GM12891 (cell line): ENCODE measurements around a stretch of chr1.

DNA sequence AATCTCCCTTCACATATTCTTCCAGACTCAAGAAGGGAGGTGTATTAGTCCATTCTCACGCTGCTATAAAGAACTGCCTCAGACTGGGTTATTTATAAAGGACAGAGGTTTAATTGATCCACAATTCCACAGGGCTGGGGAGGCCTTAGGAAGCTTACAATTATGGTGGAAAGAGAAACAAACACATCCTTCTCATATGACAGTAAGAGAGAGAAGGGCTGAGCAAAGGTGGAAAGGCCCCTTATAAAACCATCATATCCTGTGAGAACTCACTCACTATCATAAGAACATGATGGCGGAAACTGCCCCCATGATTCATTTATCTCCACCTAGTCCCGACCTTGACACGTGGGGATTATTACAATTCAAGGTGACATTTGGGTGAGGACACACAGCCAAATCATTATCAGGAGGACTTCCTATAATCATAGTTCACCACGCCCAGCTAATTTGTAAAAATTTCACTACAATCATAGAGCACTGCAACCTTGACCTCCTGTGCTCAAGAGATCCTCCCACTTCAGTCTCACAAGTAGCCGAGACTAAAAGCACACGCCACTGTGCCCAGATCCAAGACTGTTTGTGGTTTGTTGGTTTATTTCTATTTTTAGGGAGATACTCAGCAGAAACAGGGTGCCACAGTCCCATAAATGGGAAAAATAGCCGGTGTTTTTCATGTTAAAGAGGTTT is 164.9 kb downstream of the RERE start:
- RRBS = no CpG with 5 or more reads among the region's 8 CpGs

DNA sequence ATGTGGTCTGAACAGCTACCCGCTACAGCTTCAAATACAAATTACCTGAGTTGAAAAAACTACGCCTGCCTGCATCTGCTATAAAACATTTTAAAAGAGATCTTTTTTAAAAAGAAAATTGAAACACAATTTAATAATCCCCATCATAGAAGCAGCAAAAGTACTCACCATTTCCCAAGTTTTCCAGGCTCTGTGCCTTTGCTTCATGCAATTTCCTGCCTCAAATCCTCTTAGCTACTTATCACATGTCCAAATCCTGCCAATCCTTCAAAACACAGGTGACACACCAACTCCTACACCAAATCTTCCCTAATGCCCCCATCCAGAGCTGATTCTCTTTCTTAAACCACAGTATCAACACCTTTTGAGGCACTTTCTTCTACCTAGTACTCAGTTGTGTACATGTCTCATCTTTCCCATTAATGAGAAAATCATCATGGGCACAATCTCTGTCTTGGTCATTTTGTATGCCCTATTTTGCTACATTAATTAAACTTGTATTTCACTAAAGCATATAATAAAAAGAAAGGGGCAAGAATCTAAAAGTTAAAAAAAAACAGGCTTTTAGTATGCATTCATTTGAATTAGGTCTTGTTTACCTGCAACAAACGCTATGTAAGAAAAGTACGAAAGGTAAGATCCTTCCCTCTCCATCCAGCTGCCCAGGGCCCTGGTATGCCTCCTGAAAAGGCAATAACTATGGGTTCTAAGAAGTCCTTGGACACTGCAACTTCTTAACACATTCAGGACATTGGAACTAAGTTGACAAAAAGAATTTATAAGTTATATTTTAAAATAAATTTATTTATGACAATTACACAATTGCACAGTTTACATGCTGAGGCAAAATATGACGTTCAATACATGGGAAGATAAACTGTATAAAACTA is 14.9 kb downstream of the RERE start:
- RRBS = no CpG with 5 or more reads among the region's 5 CpGs

DNA sequence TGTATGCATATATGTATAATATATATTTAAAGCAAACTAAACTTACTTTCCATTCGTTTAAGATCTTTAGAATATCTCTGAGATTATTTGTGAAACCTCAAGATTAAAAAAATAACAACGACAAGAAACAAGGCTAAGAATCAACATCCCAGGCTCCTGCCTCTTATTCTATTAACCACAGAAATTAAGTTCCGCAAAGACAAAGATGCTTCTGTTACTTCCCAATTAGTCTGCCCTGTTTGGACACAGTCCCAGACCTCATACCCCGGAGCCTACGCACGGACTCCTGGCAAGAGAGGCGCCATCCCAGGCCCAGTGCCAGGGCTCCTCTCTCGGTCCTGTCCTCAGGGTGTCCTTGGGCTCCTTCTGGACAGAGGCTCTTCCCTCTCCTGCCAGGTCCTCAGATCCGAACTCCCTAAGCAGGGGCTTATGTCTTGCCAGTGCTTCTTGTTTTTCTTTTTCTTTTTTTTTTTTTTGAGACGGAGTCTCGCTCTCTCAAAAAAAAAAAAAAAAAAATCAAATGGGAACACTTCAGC is 11.4 kb upstream of the ENO1 start:
- RRBS = no CpG with 5 or more reads among the region's 11 CpGs

- RRBS = no CpG with 5 or more reads among the region's 16 CpGs
Measured at GRCh38 chr1:9001992-9002547, 24.2 kb downstream of the SLC2A7 start.

DNA sequence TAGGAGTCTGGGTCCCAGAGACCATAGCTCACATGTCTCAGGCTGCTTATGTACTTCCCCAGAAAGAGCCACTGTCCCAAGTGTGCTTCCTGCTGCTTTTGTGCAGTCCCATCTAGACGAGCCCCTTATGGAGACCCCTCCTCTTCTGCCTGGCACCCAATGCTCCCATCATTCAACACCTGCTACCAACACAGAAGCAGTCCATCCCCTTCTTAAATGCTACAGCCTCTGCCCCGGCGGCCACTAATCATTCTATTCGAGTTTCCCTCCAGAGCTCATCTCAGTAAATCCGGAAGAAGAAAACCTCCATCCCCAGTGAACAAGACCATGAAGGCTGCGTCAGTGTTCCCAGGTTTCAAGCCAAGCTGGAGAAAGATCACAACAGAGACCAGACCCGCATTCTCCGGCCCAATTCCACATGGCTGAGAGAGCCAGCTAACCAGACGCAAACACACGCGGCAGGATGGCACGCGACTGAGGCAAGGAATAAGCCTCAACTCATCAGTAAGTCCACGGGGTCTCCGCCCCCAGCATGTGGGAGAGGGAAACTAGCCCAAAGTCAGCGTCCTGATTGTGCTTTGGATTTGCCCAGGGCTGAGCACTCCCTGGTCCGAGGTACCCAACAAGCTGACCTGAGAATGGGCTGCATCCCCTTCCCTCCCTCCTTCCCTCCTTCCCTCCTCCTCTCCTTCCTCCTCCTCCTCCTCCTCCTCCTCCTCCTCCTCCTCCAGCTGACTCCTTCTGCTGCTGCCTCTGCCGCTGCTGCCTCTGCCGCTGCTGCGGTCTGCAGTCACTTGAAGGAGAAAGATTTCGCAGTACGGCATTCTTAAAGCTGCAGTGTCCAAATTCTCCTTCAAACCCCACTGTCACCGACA is 33.2 kb upstream of the H6PD start:
- RRBS = no CpG with 5 or more reads among the region's 23 CpGs

DNA sequence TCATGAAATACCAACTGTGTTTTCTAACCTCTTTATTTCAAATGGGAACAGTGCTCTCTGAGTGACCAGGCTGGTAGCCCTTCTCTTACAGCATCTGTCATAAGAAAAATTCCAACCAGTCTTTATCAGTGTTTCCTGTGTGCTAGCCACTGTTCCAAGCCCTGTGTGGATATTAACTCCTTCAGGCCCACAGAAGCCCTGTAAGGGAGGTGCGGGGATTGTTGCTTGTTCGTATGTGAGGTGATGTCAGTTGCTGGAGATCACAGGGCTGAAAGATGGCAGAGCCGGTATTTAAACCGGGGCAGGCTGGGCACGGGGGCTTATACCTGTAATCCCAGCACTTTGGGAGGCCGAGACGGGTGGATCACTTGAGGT is 19.2 kb downstream of the H6PD start:
- RRBS = no CpG with 5 or more reads among the region's 7 CpGs

- RRBS = no CpG with 5 or more reads among the region's 25 CpGs
Measured at GRCh38 chr1:9266070-9267046, 26.3 kb upstream of the SPSB1 start.

DNA sequence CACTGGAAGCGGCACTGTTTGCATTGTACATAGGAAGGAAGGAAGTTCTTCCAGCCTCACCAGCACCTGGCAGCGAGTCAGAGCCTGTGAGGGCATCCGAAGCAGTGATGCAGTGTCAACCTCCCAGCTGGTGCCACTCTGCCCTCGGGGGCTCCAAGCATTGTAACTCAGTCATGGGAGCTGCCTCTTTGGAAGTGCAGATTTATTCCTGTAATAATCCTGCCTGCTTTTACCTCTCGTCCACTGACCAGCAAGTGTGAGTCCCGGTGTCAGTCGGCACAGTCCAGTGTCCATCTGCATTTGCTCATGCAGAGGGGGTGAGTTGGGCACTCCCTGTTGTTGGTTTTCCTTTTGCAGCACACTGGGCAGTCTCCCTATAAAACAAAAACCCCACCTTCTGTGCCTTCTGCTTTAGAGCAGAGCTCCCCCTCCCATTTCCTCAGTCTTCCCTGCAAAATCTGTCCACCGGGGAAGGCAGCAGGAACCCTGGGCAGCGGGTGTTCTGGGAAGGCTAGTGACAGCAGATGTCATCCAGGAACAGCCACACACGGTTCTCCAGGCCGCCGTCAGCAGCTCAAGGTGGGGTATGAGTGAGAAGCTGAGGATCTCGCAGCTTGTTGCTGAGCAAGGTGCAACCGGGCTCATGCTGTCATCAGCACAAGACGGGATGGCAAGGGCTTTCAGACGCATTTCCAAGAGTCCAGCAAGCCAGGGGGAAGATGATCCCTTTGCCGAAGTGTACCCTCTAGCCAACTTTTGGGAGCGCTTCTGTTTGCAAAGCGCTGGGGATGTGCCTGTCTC is 23.2 kb upstream of the SPSB1 start:
- RRBS = no CpG with 5 or more reads among the region's 19 CpGs

DNA sequence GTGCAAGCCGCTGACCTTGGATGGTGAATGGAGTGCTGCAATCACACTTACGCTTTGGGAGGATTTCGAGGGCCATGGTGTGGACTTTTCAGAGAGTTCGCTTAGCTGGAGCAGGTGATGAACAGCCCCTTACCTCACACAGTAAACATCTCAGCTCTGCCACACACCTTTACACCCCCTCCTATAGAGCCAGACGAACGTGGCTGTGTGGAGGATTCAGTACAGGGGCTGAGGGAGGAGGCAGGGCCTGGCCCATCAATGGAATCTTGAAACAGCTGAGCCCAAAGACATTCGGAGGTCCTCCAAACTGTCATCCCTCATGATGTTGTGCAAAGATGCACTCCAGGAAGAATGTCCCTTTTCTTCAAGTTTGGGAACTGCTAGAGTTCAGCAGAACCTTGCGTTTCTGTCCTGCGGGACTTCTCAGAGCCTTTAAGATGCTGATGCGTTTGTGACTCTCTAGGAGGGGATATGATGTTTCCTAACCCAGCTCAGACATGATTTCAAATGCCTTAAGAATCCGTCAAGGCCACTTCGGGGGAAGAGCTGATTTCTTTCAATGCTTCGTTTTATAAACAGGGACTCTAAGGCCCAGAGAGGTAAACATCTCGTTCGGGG is 35.4 kb downstream of the SPSB1 start:
- RRBS = no CpG with 5 or more reads among the region's 15 CpGs

GRCh38 chr1:9376392-9377611 is 84.1 kb downstream of the SPSB1 start:
- RRBS = no CpG with 5 or more reads among the region's 26 CpGs

- RRBS = no CpG with 5 or more reads among the region's 4 CpGs
Measured at GRCh38 chr1:9630995-9631357, 20.6 kb upstream of the PIK3CD start.

DNA sequence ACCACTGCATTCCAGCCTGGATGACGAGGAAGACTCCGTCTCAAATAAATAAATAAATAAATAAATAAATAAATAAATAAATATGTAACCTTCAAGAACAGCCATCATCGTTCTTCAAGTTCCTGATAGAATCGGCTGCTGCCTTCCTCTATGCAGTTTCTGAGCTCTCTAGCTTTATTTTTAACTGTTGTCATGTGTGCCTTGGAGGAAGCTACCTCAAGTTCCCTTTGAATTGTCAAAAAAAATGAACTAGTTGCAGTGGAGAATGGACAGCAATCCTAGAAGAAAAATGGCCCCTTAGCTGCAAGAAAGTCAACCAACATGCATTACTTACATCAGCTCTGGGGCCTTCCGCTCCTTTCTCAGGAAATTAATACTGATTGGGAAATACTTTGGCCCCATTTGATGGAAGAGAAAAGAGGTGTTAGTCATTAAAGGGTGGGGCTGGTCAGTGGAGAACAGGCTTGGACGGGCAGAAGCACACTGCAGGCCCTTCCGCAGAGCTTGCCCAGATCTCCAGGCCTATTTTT is 7.0 kb upstream of the PIK3CD start:
- RRBS = no CpG with 5 or more reads among the region's 7 CpGs

- RRBS = no CpG with 5 or more reads among the region's 8 CpGs
Measured at GRCh38 chr1:9699148-9699441, 47.6 kb downstream of the PIK3CD start.

- RRBS = no CpG with 5 or more reads among the region's 59 CpGs
Measured at GRCh38 chr1:9715438-9716686, 64.3 kb downstream of the PIK3CD start.

GRCh38 chr1:9728548-9728992 is 77.0 kb downstream of the PIK3CD start:
- RRBS = no CpG with 5 or more reads among the region's 16 CpGs

DNA sequence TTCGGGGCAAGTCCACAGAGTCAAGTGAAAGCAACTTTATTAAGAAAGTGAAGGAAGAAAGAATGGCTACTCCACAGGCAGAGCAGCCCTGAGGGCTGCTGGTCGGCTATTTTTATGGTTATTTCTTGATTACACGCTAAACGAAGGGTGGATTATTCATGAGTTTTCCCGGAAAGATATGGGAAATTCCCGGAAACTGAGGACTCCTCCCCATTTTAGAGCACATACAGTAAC is 49.1 kb downstream of the CLSTN1 start:
- RRBS = no CpG with 5 or more reads among the region's 6 CpGs

GRCh38 chr1:9796688-9797088 is 27.1 kb downstream of the CLSTN1 start:
- RRBS = no CpG with 5 or more reads among the region's 5 CpGs

DNA sequence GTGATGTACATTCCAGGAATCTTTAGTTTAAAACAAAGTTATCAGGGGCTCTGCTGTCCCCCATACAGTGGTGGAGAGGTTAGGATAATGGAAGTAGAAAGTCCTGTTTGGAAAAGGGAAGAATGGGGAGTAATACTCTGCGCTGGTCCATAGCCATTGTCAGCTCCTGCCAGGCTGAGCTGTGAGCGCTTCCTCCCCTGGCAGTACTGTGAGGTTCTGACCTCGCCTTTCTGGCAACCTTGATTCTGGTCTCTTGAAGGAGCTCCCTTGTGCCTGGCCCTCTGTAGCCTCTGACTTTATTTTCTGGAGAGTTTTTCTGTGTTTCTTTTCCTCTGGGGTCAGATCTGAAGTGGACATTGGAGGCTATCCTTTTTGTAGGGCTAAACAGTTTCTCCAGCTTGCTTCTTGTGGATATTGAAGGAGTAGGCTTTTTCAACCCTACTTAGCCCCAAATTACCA is 13.6 kb downstream of the UBE4B start:
- RRBS = no CpG with 5 or more reads among the region's 3 CpGs

GRCh38 chr1:10095246-10095824 is 62.6 kb downstream of the UBE4B start:
- RRBS = no CpG with 5 or more reads among the region's 9 CpGs

GRCh38 chr1:10161590-10162307 is 48.6 kb upstream of the KIF1B start:
- RRBS = no CpG with 5 or more reads among the region's 17 CpGs